Measurements from ENCODE around the genes DLK2 and MRPL14.

GRCh38 chr6:43276364-43277388, 21.4 kb upstream of the SLC22A7 start:
- PRO-cap = no peak

DNA sequence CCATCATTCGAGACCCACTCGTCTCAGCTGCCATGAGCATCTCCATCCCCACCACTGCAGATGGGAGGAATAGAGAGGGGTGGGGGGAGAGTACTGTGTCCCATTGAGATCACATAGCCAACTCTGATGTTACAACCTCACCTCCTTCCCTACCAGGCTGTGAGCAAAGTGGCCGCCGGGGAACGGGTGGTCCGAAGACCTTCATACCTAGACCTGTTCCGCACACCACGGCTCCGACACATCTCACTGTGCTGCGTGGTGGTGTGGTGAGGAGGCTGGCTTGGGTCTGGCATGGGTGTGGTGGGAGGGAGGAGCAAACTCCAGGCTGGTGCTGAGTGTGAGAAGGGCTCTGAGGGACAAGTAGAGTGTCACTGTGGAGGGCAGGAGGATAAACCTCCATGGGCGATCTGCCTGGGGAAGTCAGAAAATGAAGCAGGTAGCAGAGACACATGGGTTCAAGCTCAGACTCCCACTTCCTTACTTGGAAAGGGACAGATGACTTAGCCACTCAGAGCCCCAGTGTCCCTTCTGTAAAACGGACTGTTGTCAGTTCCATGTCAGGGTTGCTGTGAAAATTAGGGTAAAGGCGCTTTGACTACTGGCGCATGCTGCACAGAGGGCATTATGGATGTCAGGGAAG, 3.5 kb downstream of the SLC22A7 start:
- PRO-cap = no peak

DNA sequence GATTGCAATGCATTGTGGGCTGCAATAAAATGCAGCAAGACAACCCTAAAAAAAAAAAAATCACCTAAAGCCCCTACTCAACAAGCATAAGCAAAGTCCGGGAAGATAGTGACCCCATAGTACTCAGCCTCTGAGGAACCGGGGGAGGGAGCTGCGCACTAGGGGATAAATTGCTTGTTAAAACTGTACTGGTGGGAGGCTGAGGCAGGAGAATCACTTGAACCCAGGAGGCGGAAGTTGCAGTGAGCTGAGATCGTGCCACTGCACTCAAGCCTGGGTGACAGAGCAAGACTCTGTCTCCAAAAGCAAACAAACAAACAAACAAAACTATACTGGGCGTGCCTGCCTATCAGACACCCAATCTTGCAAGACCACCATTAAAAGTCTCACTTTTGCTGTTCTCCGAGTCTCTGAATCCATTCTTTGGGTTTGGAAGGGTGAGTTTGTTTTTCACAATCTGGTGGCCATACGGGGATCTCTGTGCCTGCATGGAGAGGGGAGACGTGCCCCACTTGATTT, 21.7 kb upstream of the ZNF318 start:
- PRO-cap = no peak

DNA sequence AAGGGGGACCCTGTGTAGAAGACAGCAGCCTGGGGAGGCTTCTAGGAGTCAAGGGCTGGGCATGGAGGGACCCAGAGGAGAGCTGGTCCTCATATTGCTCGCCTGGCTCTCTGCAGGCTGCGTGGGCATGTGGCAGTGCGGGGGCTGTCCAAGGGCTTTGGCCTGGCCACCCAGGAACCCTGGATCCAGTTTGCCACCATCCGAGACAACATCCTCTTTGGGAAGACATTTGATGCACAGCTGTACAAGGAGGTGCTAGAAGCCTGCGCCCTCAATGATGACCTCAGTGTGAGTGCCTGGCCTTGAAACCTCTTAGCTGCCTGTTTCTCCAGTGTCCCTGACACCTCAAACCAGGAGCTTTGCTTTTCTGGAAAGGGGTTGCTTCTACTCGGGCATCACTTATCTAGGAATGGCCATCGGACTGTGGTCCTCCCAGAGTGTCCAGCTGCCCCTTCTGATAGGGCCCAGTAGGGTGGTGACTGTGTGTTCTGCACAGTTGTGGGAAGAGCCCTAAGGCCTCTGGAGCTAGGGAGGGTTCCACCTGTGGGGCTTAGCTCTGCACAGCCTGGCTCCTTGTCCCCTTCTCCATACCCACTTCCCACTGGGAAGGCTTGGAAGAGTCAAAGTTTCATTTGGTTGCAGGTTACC, 11.3 kb downstream of the ABCC10 start:
- PRO-cap = no peak

- PRO-cap = unidirectional peak, plus-strand start at chr6:43455321
Measured at GRCh38 chr6:43454860-43455715, at the start of gene DLK2. Gene DLK2 (minus strand): TSS chr6:43455548.

- PRO-cap = no peak
Measured at GRCh38 chr6:43520926-43521892, 4.3 kb downstream of the POLR1C start.

GRCh38 chr6:43613273-43614269, 15.5 kb downstream of the GTPBP2 start:
- PRO-cap = no peak

DNA sequence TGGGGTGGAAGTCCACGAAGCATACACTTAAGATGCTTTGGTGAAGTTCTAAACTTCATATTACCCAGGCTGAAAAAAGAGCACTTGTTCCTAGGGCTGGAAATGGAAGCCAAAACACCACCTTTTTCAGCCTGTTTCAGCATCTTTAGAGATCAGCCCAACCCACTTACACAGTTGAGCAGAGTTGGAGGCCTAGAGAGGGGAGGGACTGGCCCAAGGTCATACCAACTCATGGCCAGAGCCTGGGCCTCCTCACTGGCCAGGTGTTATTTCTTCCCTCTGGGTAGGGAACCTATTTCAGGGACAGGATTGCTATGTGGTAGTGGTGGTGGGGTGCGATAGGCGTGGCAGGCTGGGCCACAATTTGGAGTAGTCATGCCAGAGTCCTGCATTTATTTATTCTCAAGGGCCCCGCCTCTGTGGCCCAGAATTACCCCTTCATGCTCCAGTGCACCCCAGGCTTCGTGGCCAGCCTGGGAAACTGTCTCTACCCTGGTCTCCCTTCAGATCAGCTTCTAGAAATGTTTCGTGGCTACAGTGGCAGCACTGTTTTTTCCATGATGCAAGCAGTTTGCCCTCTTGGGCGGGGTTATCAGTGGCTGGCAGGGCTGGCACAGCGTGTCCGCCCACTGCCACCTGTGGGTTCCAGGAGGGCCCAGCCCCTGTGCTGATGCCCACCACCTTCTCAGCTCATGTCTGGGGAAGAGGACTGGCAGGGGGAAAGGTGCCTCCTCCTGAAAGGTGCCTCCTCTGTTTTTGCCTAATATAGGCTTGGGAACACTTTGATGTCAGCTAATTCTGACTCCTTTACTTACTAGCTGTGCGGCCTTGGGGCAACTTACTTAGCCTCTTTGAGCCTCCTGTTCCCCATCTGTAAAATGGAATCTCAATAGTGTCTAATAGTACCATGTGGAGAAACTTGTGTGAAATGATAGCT, 6.3 kb downstream of the VEGFA start:
- PRO-cap = bidirectional peak, plus-strand start at position 524 of the sequence, minus-strand start at position 510 of the sequence

DNA sequence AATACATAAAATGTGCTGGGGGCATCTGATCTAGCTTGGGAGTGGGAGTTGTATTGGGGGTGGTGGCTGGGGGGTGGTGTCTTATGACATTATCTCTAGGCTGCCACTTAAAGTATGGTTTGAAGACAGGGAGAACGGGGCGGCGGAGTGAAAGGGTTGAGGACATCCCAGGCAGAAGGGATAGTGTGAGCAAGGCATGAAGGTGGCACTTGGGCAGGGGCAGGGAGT, 17.2 kb downstream of the VEGFA start:
- PRO-cap = no peak

GRCh38 chr6:43833141-43833532, 63.1 kb downstream of the VEGFA start:
- PRO-cap = no peak

- PRO-cap = no peak
Measured at GRCh38 chr6:43872135-43872334, 102.0 kb downstream of the VEGFA start.

- PRO-cap = no peak
Measured at GRCh38 chr6:43913549-43913964, 143.5 kb downstream of the VEGFA start.

DNA sequence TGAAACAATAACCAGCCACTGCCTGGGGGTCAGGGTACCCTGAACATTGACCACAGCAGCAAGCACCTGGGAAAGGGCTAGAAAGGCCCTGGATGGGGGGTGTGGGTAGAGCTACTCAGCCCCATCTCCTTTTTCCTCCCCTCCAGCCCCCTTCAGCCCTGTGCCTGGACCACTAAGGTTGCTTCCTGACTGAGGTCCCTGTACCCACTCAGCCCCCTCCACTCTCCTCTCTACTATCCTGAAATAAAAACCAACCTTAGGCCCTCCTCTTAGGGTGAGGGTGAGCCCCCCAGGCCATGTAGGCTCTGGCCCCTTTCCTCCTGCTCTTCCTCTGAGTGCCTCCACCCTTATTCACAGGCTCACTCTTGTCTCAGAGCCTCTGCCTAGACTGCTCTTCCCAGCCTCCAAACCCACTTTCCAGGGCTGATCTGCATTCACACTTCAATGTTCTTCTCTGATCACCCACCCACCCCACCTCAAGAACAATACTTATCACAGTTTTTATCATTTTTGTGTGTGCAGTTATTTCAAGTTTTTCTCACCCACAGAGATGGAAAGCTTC, 161.1 kb downstream of the MRPL14 start:
- PRO-cap = no peak

GRCh38 chr6:44010733-44011269, 116.5 kb downstream of the MRPL14 start:
- PRO-cap = bidirectional peak, plus-strand start at chr6:44011134, minus-strand start at chr6:44011002

DNA sequence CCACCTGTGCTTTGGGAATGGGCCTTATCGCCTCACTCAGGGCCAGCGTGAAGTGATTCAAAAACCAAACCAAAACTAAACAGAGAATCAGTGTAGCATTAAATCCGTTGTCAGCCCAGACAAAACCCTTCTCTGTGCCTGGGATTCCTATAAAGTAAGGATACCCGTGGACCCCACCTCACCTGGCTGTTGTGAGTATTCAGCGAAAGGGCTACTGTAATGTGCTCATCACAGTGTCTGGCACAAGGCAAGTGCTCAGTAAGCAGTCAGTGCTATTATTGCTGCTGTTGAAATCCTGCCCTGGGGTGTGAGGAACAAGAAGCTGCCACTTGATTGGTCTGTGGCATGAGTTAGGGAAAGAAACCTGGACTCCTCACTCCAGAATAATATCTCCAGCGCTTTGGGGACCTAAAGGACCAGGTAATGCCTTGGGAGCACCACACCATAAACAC, 66.7 kb downstream of the MRPL14 start:
- PRO-cap = no peak

GRCh38 chr6:44062667-44063245, 64.5 kb downstream of the MRPL14 start:
- PRO-cap = no peak

DNA sequence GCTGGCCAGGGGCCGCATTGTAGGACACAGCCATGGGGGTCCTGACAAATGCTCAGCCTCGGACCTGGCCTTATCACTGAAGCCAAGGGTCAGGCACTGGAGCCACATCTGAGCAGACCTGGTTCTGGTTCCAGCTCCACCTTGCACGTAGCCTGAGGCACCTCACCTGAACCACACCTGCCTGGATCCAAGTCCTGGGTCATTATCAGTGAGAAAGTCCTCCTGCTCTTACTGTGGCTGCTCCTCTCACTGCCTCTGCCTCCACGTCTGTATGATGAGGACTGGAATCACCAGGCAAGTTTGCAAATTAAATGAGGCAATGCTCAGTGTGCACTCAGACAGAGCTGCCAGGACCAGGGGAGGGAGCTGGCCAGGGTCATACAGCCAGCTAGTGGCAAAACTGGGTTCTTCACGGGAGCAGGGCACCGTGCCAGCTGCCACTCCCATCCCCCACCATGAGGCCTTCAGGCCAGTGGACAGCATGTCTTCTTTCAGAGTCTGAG, 40.2 kb downstream of the MRPL14 start:
- PRO-cap = unidirectional peak, plus-strand start at position 337 of the sequence

DNA sequence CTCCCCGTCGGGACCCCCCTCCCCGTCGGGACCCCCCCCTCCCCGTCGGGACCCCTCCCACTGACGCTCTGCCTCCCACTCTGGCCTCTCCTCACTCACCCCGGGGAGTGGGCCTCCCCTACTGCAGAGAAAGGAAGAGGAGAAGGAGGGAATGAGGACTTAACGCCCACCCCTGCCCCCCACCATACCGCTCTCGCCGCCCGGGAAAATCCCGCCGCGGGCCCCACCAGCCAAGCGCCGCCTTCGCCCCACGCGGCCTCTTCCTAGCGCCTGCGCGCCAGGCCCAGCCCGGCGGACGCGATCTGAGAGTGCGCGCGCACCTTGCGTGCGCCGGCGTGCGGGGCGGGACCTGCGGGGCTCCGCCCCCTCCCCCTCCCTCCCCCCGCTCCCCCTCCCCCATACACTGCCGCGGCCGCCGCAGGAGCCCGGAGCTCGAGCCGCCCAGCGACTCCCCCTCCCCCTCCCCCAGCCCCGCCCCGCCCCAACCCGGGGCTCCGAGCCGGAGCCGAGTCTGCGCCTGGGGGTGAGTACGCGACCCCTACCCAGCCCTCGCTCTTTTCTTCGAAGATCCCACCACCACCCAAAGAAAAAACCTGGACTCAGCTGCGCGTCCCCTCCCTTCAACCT, at the start of gene MRPL14:
Gene MRPL14 (minus strand): TSS at position 297 of the 627 bp plus-strand sequence.
- PRO-cap = bidirectional peak, plus-strand start at position 484 of the sequence, minus-strand start at position 297 of the sequence

- PRO-cap = no peak
Measured at GRCh38 chr6:44130096-44130449, 2.7 kb downstream of the TMEM63B start.

DNA sequence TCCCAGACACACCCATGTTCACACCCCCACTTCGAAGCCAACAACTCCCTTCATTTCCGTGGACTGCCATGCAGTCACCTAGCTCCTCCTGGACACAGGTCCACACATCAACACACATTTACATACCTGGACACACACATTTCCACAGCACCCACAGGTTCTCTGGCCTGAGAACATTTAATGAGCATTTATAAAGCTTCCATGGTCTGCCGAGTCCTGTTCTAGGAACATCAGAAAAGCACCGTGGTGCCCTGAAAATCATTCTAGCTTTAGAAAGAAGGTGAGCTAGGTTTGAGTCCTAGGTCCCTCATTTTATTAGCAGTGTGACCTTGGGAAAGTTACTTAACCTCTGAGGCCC, 5.3 kb downstream of the TMEM63B start:
- PRO-cap = no peak